Frontal cortex (tissue), 2 donors: Measurements from ENCODE around the genes CD22 and GPR42.

DNA sequence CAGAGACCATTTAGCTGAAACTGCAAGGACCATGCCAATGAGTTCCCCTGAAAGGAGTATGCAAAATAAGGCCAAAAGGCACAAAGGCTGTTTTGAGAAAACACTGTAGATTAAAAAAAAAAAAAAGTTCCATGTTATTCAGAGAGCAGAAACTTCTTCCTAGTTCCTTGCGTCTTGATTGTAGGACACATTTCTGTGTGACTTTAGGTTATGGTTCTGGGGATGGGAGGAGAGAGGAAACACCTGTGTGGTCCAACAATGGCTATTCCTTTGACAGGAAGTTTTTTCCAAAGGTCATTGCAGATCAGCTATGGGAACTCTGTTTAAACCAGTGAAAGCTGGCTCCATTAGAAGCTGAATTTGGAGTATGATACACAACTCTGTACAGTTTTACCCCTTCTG, 32.7 kb upstream of the GPI start:
- RAMPAGE, long total RNA, result no peak

DNA sequence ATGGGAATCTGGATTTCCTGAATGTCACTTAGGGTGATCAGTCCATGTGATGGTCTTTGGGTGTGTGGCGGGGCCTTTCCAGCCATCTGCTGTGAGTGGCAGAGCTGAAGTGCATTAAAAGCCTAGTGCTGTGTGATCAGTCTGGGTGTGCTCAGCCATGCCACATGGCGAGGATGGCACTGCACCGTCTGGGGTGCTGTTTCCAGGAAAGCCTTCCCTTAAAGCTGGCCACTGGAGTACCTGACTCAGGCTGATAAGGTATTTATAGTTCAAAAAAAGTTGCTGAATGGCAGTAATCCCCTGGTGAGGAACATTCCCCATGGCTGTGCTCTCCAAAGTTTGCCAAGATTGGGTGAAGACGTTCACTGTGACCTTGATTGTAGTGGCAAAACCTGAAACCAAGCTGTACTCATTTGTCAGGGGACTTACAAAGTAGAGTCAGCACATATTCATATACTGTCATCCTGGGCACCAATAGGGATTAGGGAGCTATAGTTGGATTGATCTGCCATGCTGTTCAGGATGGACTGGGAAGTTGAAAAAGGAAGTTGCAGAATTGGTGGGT, 6.0 kb downstream of the GPI start:
- RAMPAGE, long total RNA, result no peak

DNA sequence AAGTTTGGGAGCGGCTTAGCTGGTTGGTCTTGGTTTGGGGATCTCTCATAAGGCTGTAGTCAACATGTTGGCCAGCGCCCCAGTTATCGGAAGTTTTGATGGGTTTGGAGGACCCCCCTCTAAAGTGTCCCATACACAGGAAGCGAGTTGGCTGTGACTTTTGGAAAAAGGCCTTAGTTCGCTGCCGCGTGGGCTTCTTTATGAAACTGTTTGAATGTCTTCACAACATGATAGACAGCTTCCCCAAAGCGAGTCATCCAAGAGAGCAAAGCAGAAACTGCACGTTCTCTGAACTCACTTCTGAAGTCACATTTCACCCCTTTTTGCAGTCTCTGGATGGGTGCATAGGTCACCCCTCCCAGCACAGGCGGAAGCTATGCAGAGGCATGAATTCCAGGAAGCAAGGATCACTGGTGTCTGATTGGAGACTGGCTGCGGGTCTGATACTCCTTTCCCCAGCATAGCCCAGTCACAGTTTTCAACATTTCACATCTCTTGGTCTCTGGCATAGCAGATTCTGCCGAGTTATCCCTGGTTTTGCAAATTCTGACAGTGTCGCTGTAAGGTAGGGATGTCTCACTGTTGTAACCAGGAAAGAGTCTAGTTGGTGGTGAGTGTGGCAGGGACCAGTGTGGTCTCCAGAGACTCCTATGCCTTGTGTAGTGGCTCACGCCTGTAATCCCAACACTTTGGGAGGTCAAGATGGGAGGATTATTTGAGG, 10.7 kb downstream of the GPI start:
- RAMPAGE, long total RNA, result no peak

- RAMPAGE, long total RNA, result no peak
Observed at GRCh38 chr19:34450080-34450444, 21.9 kb downstream of the UBA2 start.

GRCh38 chr19:34474860-34475768, 6.4 kb upstream of the WTIP start:
- RAMPAGE, long total RNA, result no peak

- RAMPAGE, long total RNA, result no peak
Observed at GRCh38 chr19:34832793-34833221, 59.8 kb upstream of the ZNF599 start.

- RAMPAGE, long total RNA, result no peak
Observed at GRCh38 chr19:35004069-35004229, 3.8 kb downstream of the GRAMD1A start.

DNA sequence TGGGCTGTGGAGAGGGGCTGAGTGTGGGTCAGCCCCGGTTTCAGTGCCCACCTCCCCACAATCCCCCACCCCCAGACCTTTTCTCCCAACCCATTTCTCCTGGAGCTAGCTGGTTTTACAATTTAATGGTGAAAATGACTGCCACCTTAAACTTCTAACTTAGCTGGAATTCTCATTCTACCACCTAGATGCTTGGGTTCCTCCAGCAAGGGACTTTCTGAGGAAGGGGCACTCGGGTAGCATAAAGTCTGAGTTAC, 1.6 kb downstream of the SCN1B start:
- RAMPAGE, long total RNA, result no peak

DNA sequence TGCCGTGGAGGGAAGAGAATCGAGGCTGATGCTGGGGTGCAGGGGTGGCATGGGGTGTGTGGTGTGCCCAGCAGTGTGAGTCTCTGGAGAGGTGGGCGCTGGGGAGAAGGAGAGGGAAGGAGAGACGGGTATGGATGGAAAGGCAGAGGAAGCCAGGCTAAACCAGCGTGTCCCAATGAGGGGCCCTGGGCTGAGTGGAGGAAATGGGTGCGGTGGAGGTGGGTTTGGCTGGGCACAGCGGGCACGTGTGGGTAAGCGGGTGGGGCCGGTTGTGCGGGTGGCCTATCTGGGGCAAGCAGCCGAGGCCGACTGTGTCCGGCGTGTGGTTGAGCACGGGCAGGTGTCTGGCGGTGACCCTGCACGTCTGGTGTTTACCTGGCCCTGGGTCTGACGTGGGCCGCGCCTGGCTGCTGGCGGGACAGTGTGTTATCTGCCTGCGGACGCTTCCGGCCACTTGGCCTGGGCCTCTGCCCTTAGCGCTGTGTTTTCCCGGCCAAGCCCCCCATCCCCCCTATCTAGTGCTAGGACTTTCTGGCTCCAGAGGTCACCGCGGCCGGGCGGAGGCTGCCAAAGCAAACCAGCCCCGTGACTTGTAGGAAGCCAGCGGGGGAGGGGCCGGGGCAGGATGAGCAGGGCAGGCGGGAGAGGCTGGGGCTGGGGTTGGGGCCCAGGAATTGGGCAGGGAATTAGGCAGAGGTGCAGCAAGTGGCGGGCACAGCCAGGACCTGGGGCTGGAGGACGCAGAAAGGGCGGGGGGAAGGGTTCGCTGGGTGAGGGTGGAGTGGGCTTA, 687 bp upstream of the HPN start:
- RAMPAGE, long total RNA, result no peak

- RAMPAGE, long total RNA, result no peak
Observed at GRCh38 chr19:35043970-35045335, 2.9 kb downstream of the HPN start.

GRCh38 chr19:35047456-35047999, 6.0 kb downstream of the HPN start:
- RAMPAGE, long total RNA, result no peak

DNA sequence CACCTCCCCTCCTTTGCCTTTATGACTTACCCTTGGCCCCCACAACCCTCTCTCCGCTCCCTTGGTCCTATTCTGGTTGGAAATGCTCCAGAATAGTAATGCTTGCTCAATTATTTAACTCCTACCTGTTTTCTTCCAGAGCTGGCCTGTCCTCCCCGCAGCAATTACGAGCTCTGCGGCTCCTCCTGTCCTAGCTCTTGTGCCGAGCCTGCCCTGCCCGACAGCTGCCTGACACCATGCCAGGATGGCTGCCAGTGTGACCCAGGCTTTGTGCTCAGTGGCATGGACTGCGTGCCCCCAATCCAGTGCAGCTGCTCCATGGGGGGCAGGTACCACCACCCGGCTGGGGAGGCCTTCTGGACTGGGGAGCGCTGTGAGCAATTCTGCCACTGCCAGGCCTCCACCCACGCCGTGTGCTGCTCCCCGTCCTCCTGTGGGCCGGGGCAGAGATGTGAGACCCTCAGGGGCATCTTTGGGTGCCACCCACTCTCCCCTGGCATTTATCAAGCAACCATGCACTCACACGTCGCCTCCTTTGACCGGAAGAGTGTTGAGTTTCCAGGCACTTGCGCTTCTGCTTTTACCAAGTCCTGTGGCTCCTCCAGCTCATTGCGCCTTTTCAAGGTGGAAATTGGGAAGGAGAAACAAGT, 9.4 kb upstream of the FXYD3 start:
- RAMPAGE, long total RNA, result no peak

DNA sequence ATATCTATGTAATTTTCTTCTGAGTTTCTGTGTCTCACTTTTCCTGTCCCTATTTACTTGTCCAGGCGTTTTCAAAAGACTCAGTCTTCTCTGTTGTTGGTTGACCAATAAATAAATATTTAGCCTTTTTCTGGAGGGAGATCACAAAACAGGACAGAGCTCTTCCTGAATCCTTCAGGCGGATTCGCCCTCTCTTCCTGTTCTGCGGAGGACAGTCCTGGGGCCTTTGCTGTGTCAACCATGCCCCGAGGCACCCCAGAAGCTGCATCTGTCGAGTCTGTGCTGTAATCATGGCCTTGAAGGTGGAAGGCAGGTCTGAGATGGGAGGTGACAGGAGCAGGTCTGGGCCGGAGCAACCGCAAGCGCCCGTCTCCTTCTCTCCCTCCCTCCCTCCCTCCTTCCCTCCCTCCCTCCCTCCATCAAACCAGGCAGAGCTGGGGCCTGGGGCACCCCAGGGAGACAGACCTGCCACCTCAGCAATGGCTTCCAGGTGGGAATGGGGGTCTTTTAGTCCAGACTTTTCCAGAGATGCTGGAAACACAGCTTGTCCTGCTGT, 4.7 kb upstream of the FXYD3 start:
- RAMPAGE, long total RNA, result no peak

GRCh38 chr19:35120366-35121496, 5.1 kb downstream of the FXYD3 start:
- RAMPAGE, long total RNA, result no peak

DNA sequence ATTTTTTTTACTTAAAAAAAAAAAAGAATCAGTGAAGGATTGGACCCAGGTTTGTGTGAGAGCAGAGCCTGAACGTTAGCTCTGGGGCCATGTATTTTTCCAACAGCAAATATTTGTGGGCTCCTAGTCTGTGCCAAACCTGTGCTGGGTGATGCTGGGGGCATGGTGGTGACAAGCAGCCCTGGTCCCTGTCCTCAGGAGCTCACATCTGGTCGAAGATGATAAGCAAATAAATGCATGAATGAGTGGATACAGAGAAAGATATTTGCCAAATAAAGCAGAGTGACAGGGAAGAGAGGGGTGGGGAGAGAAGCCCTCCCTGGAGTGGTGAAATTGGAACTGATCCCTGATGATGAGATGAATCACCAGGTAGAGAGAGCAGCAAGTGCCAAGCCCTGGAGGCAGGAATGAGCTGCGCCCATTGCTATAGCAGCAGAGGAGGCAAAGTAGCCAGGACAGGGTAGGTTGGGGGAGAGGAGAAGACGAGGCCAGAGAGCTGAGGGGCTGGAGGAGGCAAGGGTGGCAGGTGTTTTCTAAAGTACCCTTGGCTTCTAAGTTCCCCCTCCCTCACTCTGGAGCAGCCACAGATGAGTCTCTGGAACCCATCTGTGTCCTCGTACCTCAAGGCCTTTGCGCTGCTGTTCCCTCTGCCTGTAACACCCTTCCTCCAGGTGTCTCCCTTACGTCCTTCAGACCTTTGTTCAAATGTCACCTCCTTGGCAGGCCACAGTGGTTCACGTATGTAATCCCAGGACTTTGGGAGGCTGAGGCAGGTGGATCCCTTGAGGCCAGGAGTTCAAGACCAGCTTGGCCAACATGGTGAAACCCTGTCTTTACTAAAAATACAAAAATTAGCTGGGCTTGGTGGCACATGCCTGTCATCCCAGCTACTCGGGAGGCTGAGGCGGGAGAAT, 13.8 kb downstream of the FXYD5 start:
- RAMPAGE, long total RNA, result no peak

GRCh38 chr19:35196782-35197367, 31.7 kb downstream of the FAM187B start:
- RAMPAGE, long total RNA, result no peak

- RAMPAGE, long total RNA, result no peak
Observed at GRCh38 chr19:35240125-35240707, 8.6 kb upstream of the LSR start.

GRCh38 chr19:35281018-35281218, 1.4 kb upstream of the HAMP start:
- RAMPAGE, long total RNA, result no peak

DNA sequence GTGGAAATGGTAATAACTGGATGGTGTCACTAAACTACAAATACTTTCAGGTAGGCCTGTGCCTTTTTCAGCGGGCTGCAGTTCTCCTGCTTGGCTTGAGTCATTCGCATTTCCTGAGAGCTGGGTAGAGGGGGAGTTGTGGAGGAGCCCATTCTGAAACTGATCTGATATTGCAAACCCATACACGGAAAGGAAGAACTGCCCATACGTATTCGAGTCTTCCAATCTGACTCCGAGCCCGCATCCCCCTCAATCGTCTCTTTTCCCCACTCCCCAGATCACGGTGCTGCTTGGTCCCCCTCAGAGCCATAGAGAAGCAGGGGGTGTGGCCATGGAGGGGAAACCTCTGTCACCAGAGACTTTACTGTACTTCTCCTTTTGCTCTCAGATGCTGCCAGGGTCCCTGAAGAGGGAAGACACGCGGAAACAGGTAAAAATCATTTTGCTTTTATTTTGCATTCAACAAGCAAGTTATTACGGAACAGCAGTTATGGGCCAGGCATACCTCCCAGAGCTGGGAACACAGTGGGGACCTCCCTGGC, at the start of gene CD22:
TSS of gene CD22 (plus strand) at position 387 of the 542 bp plus-strand sequence.
- RAMPAGE, long total RNA, result no peak

DNA sequence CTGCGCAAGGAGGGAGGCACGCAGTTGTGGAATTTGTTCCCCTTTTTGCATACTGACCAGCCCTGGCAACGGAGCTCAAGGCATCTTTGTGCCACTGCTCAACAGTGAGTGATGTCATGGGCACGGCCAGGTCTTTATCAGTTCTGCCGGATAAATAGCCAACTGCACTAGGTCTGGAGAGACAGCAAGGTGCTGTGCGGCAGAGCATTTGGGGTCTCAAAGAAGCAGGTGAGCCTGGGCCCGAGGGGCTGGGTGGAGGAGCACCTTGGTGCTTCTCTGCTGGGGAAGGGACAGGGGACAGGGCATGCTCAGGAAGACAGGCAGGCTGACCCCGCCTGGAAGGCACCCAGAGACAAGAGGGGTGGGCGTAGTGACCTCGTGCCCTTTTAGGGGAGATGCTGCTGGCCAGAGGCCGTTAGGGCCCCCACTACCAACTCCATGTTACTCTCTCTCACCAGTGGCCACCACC, at the start of gene GPR42:
TSS of gene GPR42 (plus strand) at position 178 of the 469 bp plus-strand sequence.
- RAMPAGE, long total RNA, result no peak